Metastatic Pancreatic Carcinoma in the Ovary (tissue), 1 donor: ENCODE data around the genes ZCCHC12 and UBE2A.

- PRO-cap = no peak
Measured at GRCh38 chrX:118184705-118185143, 68.1 kb upstream of the KLHL13 start.

DNA sequence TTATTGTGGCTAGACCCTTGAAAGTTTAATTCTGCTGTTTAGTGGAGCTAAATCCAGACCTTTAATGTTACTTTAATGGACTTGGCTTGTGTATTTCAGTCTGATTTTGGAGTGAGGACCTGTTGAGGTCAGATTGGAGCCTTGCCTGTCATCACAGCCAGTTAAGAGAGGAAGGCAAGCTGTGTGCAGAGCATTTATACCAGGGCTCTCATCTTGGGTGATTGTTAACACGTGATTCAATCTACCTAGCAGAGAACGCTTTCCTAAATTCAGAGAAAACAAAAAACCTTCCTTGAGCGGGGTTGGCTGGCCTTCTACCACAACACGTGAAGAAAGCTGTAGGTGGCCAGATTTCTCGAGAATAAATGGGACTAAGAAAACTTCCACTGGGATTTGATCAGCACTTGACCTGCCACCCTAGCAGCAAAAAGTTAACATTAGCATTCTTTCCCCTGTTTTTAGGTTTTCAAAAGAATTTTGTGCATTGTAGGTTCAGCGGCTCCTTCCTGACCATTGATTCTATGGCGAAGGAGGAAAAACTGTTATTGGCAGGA is 1.9 kb downstream of the DOCK11 start:
- PRO-cap = no peak

DNA sequence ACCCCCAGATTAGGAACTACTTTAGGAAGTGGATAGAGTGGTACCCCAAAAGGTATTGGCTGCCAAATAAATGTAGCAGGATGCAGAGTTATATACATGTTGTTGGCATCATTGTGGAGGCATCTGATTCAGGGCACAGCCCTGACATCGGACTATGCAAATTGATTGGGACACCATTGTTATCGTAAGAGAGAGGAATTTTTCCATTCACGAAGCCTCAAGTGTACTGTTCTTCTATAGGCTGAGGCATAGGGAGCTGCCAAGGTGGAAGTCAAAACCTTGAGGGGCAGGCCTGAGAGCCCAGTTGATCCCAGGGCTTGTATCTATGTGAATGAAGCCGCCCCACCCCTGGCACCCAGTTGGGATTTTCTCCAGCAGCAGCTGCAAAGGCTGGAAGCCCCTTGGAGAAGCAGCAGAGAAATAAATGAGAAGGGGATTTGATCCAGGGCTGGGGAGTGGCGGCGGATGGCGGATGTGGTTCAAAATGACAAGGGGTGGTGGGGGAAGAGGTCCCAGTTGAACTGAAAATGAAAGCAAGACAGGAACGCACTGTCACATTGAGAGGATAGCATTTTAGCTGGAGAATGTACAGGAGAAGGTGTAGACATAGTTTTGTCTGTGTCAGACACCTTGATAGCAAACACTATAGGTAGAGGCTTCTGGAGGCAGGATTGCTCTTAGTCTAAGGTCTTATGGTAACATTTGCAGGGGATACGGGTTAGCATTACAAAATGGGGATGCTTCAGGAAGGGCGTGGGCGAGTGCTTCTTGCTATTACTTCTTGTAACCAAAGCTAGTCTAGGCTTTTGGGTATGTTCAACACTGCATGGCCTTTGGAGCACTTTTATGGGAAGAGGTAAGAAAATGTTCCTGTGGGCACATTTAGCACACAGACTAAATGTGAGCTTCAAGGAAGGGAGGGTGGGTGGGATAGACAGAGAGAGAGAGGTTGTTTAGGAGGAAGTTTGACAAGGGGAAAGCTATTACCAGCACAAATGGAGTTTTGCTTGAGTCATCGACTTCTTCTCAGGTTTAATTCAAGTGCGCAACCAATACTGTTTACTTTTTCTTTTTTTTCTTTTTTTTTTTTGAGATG is 32.6 kb downstream of the DOCK11 start:
- PRO-cap = no peak

GRCh38 chrX:118702947-118703329 is 24.5 kb upstream of the IL13RA1 start:
- PRO-cap = no peak

DNA sequence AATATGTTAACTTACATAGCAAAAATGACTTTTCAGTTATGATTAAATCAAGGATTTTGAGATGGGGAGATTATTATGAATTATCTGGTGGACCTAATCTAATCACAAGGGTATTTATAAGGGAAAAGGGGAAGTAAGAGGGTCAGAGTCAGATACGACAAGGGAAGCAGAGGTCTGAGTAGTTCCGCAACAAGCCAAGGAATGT is 1.1 kb upstream of the IL13RA1 start:
- PRO-cap = no peak

DNA sequence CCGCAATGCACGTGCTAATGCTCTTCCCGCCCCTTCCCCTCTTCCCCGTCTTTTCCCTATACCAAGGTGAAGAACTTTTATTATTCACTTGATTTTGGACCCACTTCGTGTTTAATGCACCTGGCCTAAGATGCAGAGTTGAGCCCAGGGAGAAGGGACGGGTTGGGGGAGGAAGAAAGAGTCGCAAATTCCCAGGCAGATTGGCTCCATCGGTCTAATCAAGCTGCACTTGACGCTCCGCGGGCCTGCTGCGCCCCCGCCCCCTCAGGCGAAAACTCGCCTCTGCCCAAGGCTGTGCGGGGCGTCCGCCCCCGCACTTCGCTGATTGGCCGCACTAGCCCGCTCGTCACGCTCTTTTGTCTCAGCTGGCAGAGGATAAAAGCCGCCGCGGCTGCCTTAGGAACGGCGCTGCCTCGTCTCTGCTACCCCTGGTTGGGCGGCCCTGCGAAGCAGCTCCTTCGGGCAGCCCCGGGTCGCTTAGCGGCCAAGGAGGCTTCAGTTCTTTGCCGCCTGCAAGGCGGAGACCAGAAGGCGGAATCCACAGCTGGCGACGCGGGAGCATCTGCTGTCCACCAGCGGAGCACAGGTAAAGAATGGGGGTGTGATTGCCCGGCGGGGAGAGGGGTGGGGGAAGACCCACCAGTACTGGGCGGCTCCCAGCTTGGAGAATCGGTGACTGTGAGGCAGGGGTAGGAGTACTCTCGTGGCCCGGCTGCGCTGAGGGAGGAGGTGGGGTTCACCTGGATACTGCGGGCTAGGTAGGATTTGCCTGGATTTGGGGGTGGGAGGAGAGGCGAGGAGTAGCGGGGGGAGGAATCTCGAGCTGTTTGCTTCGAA is at the start of gene ZCCHC12:
ZCCHC12 (plus strand) TSS at position 405 of the 837 bp plus-strand sequence.
- PRO-cap = unidirectional peak, plus-strand start at position 405 of the sequence

DNA sequence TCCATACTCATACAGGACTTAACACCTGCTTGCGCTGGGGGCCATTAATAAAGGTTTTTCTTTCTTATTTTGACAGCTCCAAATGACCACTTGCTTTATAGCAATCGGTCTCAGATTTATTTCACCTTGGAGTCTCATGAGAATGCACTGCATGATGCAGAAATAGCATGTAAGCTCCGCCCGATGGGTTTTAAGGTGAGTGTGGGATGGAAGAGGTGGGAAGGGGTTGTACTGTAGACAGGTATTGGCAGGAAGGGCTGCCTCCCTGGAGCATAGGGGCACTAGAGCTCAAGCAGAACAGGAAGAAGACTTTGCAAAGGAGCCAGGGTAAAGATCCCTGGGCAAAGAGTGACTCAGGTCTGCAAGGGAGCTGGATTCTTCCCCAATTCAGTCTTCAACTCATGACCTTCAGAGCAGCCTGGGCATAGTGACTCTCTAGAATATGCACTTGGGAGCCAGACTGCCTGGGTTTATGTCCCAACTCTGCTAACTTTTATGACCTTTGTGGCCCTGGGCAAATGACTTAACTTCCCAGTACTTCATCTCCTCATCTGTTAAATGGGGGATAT is 3.9 kb downstream of the LONRF3 start:
- PRO-cap = no peak

- PRO-cap = no peak
Measured at GRCh38 chrX:119030257-119030642, 42.5 kb upstream of the CT47C1 start.

GRCh38 chrX:119468949-119469675 is 868 bp downstream of the SLC25A5 start:
- PRO-cap = bidirectional peak, plus-strand start at chrX:119469262, minus-strand start at chrX:119469064

DNA sequence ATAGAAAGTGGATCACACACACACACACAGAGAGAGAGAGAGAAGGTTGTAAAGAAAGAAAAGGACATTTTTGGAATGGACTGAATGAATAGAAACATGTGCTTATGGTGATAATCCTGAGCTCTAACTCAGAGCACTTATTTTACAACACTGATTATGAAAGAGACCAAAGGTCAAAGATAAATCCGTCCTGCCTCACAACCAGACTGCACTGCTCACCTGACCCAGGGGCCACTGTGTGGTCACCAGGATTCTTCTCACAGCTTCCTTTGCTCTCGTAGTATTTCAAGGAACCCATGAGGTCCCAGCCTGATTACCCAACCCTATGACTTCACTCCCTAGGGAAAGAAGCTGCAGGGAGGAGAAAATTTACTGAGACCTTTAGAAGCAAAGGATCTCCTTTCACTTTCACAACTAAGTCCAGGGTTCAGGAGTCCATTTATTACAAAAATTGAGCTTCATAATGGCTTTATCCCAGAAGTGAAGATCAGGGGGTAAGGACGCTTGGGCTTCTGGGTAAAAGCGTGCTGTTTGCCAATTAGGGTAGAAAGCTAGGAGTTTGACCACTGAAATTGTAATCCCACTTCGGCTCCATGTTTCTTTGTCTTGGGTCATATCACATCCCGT is 9.6 kb downstream of the SLC25A5 start:
- PRO-cap = no peak

- PRO-cap = no peak
Measured at GRCh38 chrX:119502532-119503560, 34.6 kb downstream of the SLC25A5 start.

- PRO-cap = no peak
Measured at GRCh38 chrX:119506143-119506442, 37.8 kb downstream of the SLC25A5 start.

DNA sequence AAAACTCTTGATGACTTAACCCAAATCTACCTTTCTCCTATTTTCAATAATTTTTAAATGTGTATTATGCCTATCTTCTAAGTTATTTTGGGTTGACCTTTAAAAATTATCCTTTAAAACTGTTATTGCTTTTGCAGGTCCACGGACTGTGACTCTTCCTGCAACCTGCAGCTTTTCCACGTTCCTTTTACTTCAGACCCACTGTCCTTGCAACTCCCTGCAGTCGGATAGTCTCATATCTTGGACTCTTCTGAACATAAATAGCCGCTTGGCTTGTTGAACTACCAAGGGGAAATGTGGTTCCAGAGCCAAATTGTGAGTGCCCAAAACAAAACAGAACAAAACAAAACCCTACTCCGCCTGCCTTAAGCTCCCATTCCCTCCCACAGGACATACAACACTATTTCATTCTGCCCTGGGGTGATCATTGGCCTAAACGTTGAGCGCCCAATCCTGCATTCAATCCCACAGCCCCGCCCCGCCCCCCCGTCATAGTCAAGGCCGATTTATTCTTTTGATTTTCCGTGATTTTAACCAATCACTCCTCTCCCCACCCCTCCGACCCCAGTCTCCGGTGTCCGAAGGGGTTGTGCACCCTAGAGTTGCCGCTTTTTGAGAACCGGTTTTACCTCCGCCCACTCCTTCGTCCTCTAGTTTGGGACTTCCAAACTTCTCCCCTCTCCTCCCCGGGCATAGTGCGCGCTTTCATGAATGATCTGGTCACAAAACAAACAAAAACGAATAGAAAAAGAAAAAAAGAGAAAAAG is 674 bp upstream of the UBE2A start:
- PRO-cap = no peak

DNA sequence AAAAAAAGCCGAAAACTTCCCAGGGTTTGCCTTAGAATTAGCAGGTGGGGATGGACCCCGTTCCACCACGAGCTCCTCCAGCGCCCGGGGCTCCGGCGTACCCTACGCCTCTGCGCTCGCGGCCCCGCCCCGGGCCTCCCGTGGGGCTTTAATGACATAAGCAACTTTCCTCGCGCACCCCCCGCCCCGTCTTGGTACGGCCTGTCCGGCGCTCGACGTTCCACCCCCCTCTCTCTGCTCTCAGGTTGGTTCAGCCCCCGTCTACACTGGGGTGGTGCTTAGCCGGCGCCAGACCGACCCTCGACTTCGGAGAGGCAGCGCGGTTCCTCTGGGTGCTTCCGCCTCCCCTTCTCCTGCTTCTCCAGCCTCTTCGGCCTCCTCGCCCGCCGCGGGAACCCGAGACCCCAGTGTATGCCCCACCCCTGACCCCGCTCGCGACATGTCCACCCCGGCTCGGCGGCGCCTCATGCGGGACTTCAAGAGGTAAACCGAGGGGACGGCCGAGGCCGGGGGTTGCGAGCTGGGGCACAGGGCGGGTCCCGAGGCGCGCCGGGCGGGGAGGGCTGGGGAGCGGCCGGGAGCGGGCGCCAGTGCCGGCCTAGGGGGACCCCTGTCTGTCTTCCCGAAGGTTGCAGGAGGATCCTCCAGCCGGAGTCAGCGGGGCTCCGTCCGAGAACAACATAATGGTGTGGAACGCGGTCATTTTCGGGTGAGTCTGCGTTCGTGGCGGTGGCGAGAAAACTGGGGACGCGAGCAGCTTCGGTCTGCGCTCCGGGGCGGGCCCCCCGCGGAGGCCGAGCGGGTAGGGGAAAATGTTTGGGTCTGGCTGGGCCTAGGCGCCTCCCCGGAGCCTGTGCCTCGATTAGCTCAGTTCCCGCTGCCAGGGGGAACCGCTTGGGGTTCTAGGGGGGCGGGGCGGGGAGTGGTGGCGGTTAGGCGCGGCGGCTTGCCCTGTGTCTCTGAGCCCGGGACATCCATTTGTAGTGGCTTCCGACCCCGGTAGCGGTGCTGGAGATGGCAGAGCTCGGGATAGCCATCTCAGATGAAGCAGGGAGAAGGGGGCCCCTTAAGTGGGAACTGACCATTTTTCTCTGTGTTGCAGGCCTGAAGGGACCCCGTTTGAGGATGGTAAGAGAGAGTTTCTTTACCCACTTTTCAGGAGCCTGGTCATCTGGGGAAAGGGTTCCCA is at the start of gene UBE2A:
UBE2A (plus strand) TSS at position 291 of the 1,189 bp plus-strand sequence.
- PRO-cap = bidirectional peak, plus-strand start at position 291 of the sequence, minus-strand start at position 112 of the sequence

DNA sequence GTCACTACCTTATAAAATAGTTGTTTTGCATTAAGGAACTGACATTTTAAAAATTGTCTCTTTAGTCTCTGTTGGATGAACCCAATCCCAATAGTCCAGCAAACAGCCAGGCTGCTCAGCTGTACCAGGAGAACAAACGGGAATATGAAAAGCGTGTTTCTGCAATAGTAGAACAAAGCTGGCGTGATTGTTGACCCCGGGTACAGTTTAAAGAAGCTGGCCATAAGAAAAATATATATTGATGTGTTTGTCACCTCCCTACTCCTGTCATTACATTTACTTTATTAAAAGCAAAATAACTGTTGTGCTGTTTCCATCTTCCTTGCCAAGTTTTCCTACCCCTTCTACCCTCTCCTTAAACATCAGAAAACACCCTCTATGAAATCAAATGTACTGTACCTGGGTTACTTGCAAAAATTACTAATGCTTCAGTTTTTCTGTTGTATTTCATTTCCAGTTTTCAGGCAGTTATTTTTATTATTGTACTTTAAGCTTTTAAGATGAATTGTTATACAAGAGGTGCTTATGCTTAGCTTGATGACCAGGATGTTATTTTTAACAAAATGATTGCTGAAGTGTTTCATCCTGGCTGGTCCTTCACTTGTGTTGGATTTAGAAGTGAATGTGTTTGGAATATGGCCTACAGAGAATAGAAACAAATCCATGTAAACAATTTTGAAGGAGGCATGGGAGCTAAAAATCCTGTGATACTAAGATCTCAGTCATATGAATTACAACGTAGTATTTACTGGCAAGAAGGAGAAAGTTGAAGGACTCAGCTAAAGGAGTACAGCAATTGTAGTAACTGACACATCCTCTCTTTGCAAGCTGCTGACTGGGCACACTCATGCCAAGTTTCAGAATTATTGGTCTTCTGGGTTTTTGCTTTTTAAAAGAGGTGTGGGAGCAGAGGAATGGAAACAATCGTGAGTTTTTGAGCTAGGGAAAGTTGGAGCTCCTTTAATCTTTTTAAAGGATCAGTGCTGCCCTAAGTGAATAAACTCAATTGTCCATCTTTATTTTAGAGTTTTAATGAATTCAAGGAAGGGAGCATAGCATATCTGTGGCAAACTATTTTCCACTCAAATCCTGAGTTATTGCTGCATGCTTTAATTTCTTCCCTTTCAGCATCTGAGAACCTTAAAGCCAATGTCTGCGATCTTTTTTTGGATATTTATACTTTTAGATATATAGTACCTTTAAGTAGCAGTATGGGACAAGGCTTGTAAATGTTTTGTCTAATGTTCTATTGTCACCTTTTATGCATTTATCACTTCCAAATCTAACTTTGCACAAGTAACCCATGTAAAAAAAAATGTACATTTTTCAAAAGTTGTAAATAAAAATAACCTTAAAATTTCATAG is 9.2 kb downstream of the UBE2A start:
- PRO-cap = no peak

DNA sequence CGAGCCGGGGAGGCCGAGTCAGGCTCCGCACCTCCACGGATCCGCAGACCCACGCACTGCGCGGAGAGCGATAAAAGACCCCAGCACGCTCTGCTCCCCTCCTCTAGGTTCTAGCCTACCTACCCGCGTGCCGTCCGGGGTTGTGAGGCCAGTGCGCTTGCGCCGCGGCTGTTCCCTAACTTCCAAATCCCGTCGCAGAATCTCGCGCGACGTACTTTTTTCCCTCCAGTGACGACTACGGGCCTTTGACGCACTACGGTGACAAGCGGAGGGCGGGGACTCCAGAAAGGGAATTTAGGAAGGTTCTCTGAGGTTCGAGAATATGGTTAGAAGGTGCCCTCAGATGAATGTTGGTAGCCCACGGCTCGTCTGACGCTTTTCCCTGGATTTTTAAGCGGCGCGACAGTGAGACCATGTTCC is 31.9 kb downstream of the UBE2A start:
- PRO-cap = bidirectional peak, plus-strand start at position 317 of the sequence, minus-strand start at position 194 of the sequence

DNA sequence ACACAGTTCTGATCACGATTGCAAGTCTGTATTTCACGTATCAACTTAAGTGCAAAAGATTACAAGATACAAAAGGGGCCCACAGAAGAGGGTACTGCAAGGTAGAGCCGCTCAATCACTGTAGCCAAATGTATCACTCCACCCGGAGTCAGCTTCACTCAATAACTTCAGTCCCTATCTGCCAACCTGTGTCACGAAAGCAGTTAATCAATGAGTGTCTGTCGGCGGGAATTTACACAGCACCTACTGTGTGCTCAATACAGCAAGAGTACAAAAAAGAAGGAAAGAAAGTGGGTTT is 32.5 kb downstream of the UBE2A start:
- PRO-cap = no peak

DNA sequence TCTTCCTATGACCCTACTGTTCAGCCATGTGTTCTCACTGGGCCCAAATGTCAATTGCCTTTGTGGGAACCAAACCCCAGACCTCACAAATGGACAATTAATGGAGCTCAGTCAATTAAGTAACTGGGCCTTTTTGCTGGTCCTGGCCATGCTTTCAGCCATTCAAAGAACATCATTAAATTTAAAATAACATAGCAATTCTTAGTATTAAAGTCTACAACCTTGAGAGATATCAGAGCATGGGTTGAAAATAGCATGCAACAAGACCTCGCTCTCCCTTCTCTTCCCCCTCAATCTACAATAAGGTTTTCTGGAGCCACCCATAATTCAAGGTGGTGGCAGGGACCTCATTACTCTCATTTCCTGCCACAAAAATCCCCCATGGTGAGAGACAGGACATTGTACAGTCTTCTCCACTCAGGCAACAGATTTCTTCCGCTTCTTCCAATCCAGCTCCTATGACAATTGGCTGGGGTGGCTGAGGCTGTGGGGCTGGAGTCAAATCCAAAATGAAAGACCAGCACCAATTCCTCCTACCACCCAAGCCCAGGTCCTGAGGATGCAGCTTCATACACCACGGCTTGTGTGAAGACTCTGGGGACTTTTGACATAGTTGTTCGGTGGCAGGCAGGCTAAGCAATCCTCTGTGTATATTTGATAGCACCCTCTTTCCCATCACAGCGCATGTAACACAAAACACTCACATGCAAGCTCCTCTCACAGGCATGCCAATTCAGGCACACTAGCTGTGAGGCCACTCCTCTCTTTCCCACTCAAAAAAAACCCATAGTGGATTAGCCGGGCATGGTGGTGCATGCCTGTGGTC is 46.5 kb downstream of the SEPTIN6 start:
- PRO-cap = no peak

GRCh38 chrX:119681950-119682979 is 10.7 kb downstream of the SEPTIN6 start:
- PRO-cap = no peak

DNA sequence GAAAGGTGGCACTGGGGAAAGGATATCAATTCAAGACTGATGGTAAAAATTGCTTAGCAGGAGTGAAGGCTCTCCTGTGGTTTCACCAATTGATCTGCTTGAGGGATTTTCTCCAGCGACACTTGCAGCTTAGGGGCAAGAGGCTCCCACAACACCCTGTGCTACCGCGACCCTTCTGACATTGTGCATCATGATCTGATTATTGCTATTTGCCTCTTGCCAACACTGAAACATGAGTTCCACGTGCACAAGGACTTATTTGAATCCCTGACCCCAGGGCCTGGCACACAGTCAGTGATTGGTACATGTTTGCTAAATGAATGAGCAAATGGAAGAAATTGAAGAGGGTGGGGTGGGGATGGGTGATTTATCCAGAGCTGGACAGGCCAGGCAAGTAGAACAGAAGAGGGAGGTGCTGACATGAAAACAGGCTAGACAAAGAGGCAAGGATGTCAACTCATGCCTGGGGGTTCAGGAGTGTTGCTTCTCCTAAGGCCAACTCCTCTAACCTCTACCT is 24.8 kb upstream of the RPL39 start:
- PRO-cap = no peak